Colonic mucosa (tissue), 1 donor: ENCODE data around the gene COL1A1.

- PRO-cap = no peak
Observed at GRCh38 chr17:50097915-50098624, 2.9 kb downstream of the PDK2 start.

DNA sequence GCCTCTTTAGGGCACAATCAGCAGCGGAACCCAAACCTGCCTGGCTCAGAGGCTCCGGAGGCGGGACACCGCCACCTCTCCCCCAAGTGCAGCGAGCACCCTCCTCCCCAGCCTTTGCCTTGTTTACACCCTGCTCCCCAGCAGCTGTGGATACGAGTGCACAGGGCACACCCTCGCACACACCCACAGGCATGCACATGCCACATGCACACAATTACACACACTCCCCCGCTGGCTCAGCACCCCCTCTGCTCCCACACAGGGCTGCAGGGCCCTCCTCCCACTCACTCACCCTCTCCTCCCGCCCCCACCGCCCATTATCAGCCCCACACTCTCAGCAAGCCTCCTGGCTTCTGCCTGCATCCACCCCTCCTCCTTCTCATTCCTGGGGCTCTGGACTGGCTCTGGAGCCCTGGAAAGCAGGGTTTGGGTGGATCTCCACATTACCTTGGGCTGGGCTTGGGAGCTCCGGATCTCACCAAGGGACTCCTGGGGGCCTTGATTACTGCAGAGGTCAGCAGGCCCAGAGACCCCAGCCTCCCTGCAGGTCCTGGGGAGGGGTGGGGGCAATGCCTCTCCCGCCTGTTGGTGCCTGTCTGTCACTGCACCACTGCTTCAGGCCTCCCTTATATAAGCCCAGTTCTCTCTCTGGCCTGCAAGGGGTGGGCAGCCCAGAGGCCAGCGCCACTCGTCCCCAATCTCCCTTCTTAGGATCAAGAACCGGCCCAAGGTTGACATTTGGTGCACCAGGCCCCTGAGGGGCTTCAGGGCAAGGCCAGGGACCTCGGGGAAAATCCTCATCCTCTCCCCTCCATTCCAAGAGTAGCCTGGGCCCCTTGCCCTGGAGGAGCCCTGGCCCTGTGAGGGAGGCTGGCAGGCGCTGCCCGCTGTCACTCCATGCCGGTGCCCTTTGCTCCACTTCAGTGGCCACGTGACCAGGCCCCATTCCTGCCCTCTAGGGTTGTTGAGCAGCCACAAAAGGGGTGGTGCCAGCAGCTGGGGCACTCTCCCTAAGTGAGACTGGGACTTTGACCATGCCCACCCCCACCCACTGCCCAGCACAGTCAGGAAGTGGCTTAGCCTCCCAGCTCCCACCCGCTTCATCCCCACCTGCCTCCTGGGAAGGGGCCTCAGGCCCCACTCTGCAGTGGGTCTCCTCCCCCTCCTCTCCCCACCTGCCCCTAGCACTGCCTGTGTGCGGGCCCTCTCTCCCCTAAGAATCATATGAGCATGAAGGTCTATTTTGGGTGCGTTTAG lies 6.7 kb downstream of the PDK2 start:
- PRO-cap = bidirectional peak, plus-strand start at position 223 of the sequence, minus-strand start at position 116 of the sequence; bidirectional peak, plus-strand start at position 1,061 of the sequence, minus-strand start at position 912 of the sequence

DNA sequence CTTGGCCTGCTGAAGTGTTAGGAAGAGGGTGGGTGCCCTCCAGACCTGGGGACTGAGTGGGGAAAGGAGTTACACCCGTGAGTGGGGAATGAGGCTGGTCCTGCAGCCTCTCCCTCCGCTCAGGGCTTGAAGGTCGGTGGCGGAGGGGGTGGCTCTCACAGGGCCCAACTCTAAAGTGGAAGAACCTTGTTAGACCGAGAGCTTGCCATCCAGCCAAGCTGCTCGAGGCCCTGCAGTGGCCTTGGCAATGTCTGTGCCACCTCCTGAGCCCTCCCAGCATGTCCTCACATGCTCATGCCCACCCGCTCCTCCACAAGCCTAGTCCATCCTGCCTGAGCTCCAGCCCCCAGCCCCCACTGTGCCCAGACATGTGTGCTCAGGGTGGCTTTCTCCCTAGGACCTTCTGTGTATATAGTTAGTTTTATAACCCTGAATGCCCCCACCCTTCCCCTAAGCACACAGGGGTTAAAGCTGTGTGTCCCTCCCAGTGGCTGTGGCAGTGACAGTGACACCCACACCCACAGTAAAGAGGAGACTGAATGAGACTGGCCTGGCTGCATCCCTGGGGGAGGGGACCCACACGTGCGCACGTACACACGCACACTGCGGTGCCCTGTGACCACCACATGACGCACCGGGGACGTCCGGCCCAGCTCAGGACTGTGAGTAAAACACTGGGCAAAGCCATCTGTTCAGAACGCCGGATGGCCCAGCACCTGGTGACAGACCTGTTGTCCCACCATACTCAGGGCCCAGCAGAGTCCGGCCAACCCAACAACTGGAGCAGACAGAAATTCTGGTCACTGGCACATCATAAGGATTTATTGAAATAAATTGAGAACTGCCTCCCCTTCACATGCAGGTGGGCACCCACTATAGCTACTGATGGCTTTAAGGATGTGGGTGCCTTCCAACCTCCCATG lies 15.6 kb downstream of the PDK2 start:
- PRO-cap = unidirectional peak, plus-strand start at position 695 of the sequence

GRCh38 chr17:50111961-50112786 lies 17.0 kb downstream of the PDK2 start:
- PRO-cap = no peak

GRCh38 chr17:50141201-50141733 lies 9.2 kb downstream of the PPP1R9B start:
- PRO-cap = no peak

DNA sequence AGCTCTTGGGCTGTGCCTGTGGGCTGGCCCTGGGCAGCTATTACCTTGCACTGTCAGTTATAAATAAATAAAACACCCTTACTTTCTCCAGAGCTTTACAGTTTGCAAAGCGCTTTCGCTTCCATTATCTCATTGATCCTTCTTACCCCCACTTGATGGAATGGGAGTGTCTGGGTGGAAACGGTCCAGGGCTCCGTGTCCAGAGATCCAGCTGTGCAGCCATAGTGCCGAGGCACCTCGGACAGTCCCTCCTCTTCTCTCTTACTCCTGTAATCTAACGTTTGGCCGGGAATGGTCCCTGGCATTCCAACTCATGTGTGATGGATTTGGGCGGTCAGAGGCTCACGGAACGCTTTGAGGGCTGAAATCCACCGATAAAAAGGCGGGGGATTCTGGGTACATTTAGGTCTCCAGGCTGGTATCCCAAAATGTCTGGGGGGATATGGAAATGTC lies 4.9 kb upstream of the SGCA start:
- PRO-cap = no peak

GRCh38 chr17:50185196-50185873 lies 16.1 kb downstream of the COL1A1 start:
- PRO-cap = no peak

DNA sequence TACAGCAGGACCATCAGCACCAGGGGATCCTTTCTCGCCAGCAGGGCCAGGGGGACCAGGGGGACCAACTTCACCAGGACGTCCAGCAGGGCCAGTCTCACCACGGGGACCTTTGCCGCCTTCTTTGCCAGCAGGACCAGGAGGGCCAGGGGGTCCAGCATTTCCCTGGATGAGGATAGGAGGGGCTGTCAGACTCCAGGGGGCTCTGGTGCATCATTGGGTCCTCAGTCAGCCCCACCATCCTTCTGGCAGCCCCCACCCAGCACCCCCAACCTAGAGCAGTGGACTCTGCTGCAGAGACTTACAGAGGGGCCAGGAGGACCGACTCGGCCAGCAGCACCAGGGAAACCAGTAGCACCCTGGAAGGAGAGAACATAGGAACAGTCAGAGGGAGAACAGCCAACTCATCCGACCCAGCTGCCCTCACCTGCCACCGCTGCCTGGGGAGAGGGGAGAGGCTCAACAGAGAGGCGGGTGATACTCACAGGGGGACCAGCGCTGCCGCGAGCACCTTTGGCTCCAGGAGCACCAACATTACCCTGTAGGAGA lies 12.0 kb downstream of the COL1A1 start:
- PRO-cap = no peak

GRCh38 chr17:50199604-50200633 lies 1.5 kb downstream of the COL1A1 start:
- PRO-cap = bidirectional peak, plus-strand start at chr17:50199862, minus-strand start at chr17:50199771; bidirectional peak, plus-strand start at chr17:50200338, minus-strand start at chr17:50200221

GRCh38 chr17:50200634-50201717 lies at the start of gene COL1A1:
Gene COL1A1, minus strand, starts transcription at chr17:50201631.
- PRO-cap = unidirectional peak, plus-strand start at chr17:50201029; bidirectional peak, plus-strand start at chr17:50201771, minus-strand start at chr17:50201629

GRCh38 chr17:50206873-50207281 lies 5.4 kb upstream of the COL1A1 start:
- PRO-cap = no peak

DNA sequence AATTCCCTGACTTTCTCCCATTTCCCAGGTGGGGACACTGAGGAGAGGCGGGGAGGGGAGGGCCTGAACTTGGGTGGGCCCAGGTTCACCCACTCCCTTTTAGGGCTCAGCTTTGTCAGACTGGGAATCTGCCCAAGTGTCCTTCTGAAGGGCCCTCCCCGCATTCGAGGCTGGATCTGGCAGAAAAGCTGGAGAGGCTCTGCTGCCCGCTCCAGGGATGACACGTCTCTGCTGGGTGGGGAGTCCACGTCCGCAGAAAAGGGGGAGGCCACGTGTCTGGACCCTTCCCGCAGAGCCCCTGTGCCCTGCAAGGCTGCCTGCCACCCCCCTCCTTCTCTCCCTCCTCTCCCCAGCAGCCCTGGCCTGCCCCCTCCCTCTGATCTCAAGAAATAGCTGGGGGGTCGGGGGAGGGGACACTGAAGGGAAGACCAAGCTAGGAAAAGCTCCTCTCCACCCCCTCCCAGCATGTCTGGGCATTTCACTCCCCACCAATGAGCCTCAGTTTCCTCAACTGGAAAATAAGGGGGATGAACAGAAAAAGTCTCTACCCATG lies 9.4 kb upstream of the COL1A1 start:
- PRO-cap = no peak

- PRO-cap = no peak
Observed at GRCh38 chr17:50212140-50212832, 10.9 kb upstream of the COL1A1 start.

DNA sequence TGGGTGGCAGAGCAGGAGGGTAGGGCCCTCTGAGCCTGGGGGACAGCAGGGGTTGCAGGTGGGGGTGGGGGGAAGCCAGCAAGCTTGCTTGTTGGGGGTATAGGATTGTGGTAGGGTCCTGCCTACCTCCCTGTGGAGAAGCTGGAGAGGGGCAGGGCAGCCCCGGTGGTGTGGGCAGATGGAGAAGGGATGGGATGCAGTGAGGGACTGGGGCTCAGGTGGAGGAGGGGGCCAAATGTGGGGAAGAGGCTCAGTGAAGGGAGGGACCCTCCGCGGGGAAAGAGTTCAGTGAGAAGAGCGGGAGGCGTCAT lies 17.2 kb upstream of the TMEM92 start:
- PRO-cap = unidirectional peak, plus-strand start at position 247 of the sequence

- PRO-cap = no peak
Observed at GRCh38 chr17:50305021-50305555, 30.8 kb downstream of the TMEM92 start.

DNA sequence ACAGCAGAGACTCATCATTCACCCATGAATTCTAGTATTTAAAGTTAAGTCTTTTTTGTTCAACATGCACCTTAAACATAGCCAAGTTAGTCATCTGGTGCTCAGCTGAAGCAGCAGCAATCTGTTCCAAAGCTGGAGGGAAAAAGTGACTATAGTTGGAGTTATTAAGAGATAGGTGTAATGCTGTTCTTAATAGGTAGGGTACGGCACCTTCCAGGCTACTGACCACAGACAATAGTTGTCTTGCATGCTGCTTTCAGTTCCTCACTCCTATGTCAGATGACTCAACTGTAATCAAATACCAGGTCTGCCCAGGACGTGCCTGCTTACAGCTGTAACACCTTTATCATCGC lies 6.0 kb downstream of the LRRC59 start:
- PRO-cap = no peak

GRCh38 chr17:50392235-50393029 lies 4.9 kb downstream of the LRRC59 start:
- PRO-cap = no peak

- PRO-cap = unidirectional peak, minus-strand start at chr17:50476668
Observed at GRCh38 chr17:50476309-50476947, 2.2 kb upstream of the RSAD1 start.

- PRO-cap = no peak
Observed at GRCh38 chr17:50513713-50514130, 5.5 kb downstream of the MYCBPAP start.

- PRO-cap = no peak
Observed at GRCh38 chr17:50517014-50517438, 8.8 kb downstream of the MYCBPAP start.